ENCODE data around the genes CLDN18 and PRR23C.

- PRO-cap = bidirectional peak, plus-strand start at chr3:136195513, minus-strand start at chr3:136195486; bidirectional peak, plus-strand start at chr3:136195654, minus-strand start at chr3:136195633
Measured at GRCh38 chr3:136195190-136195833, 823 bp downstream of the MSL2 start.

DNA sequence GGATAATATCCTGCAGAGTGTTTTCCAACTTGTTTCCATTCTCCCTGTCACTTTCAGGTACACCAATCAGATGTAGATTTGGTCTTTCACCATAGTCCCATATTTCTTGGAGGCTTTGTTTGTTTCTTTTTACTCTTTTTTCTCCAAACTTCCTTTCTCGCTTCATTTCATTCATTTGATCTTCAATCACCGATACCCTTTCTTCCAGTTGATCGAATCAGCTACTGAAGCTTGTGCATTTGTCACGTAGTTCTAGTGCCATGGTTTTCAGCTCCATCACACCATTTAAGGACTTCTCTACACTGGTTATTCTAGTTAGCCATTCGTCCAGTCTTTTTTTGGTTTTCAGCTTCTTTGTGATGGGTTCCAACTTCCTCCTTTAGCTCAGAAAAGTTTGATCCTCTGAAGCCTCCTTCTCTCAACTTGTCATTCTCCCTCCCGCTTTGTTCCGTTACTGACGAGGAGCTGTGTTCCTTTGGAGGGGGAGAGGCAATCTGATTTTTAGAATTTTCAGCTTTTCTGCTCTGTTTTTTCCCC, 224.9 kb downstream of the STAG1 start:
- PRO-cap = no peak

GRCh38 chr3:136819669-136820685, 1.1 kb downstream of the SLC35G2 start:
- PRO-cap = bidirectional peak, plus-strand start at chr3:136819863, minus-strand start at chr3:136819537; bidirectional peak, plus-strand start at chr3:136820106, minus-strand start at chr3:136820104; bidirectional peak, plus-strand start at chr3:136820289, minus-strand start at chr3:136820339

- PRO-cap = no peak
Measured at GRCh38 chr3:136954116-136954372, 3.7 kb upstream of the IL20RB start.

- PRO-cap = no peak
Measured at GRCh38 chr3:136995668-136996127, 37.9 kb downstream of the IL20RB start.

GRCh38 chr3:138009649-138010544, at the start of gene CLDN18:
Gene CLDN18, plus strand, starts transcription at chr3:138010165.
- PRO-cap = no peak

- PRO-cap = no peak
Measured at GRCh38 chr3:138116068-138116538, 695 bp upstream of the DZIP1L start.

- PRO-cap = no peak
Measured at GRCh38 chr3:138405425-138406041, 28.9 kb upstream of the ESYT3 start.

GRCh38 chr3:138534823-138535561, 59.1 kb downstream of the CEP70 start:
- PRO-cap = no peak

- PRO-cap = no peak
Measured at GRCh38 chr3:138707669-138708588, 99.4 kb downstream of the FAIM start.

DNA sequence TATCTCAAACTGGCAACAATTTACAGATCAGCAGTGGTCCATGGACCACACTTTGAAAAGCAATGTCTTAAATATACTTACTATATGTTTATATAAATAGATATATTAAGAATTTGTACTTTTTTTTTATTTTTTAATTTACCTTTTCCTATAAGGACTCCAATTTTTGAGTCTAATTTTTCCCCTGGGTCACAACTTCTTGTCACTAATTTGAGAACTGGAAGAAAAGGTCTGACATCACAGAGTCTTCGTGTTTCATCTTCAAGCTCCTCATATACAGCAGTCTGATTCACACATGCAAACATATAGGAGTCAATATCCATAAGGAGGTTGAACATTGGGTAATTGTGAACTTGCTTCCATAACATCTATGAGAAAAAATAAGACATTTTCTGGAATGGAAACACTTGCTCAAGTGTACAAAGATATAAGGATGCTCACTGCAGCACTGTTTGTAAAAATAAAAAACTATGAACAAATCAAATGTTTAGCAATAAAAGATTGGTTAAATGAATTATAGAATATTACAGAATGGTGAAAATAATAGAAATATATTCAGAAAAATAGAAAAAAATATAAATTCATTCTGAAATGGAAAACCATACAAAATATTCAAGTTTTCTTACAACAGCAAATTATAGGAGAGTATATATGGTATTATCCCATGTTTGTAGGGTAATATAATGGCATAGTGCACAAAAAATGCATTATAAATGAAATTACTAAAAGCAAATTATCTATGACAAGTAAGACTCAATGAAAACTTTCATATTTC, 78.9 kb downstream of the PIK3CB start:
- PRO-cap = no peak

- PRO-cap = no peak
Measured at GRCh38 chr3:138786781-138787177, 47.9 kb downstream of the PIK3CB start.

GRCh38 chr3:138835516-138835753, 707 bp upstream of the PIK3CB start:
- PRO-cap = no peak

GRCh38 chr3:138943588-138944236, 3.2 kb downstream of the FOXL2 start:
- PRO-cap = no peak

DNA sequence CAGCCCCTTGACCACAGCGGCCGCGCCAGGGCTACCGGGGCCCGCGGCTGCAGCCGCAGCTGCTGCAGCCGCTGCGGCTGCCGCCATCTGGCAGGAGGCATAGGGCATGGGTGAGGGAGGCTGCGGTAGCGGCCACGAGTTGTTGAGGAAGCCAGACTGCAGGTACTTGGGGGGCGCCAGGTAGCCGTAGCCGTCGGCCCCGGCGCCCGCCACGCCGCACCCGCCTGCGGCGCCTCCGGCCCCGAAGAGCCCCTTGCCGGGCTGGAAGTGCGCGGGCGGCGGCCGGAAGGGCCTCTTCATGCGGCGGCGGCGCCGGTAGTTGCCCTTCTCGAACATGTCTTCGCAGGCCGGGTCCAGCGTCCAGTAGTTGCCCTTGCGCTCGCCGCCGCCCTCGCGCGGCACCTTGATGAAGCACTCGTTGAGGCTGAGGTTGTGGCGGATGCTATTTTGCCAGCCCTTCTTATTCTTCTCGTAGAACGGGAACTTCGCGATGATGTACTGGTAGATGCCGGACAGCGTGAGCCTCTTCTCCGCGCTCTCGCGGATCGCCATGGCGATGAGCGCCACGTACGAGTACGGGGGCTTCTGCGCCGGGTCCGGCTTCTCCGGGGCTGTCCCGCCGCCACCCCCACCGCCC, 840 bp downstream of the FOXL2 start:
- PRO-cap = unidirectional peak, plus-strand start at position 100 of the sequence

DNA sequence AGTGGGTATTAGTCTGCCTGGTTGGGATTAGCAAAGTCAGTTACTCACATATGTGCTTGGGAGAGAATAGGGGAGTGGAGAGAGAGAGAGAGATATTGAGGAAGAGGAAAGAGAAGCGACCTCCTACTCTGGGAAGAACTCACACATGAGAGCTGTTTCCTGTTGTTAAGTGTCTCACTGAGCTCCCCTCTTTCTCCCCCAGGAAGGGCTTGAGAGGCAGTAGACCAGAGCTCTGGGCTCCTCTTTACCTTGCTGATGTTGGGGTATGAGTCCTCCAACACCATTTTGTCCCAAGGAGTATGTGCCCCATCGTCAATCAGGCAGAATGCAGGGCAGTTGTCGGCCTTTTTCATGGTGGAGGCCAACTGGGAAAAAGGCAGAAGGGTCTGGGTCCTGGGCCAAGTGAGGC, 4.2 kb downstream of the FOXL2NB start:
- PRO-cap = no peak

DNA sequence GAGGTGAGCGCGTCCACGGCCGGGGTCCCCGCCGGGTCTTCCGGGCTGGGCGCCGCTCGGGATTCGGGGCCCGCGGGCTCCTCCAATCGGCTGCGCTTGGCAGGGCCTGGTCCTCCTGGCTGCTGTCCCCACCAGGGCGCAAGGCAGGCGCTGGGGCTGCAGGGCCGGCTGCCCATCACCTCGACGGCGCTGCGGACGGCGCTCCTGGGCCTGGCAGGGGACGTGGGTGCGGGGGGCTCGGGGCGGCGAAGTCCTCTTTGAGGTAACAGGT, 312 bp downstream of the PRR23C start:
- PRO-cap = no peak

DNA sequence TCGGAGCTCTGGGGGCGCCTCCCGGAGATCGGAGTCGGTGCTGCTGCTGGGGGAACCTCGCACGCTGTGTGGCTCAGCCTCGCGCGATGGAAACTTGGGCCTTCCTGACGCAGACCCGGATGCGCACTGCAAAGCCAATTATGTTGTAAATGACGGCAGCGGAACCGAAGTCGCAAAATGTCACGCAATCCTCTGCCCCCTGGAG, at the start of gene PRR23C:
Gene PRR23C (minus strand): TSS at position 145 of the 205 bp plus-strand sequence.
- PRO-cap = no peak

- PRO-cap = no peak
Measured at GRCh38 chr3:139238296-139239254, 105.2 kb upstream of the MRPS22 start.

- PRO-cap = no peak
Measured at GRCh38 chr3:139292673-139293363, 51.0 kb upstream of the MRPS22 start.

Data from neuron (in vitro differentiated cells).